Bronchial lymph node (tissue), 1 donor: ENCODE data around the genes FAM114A1 and LIAS.

DNA sequence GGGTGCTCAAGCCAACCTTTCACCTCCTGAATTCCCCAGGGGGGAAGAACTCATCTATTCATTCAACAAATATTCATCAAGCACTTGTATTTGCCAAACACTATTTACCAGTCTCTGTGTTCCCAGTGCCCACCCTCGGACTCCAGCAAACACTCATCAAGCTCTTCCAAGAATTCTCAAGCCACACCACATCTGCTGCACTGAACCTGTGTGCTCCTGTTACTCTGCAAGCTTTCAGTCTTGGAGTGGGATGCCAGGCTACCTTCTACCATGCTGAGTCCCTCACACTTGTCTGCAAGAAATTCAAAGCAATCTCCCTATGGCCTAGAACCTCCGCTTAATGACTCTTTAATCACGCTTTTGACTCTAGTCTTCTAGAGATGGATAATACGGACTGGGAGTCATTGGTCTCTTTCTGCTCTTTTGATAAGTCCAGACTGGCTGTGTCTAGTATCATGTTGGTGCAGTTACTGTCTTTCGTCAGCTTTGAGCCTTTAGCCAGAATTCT lies 21.3 kb upstream of the TLR1 start:
- PRO-cap = no peak

GRCh38 chr4:38867281-38867898 lies at the start of gene FAM114A1:
Gene FAM114A1, plus strand, starts transcription at chr4:38867806.
- PRO-cap = bidirectional peak, plus-strand start at chr4:38867778, minus-strand start at chr4:38867609

GRCh38 chr4:38889171-38889588 lies 21.6 kb downstream of the FAM114A1 start:
- PRO-cap = no peak

- PRO-cap = bidirectional peak, plus-strand start at chr4:39043883, minus-strand start at chr4:39043638; bidirectional peak, plus-strand start at chr4:39044082, minus-strand start at chr4:39044048
These were observed 11.4 kb upstream of the TMEM156 start for GRCh38 chr4:39043444-39044255.

DNA sequence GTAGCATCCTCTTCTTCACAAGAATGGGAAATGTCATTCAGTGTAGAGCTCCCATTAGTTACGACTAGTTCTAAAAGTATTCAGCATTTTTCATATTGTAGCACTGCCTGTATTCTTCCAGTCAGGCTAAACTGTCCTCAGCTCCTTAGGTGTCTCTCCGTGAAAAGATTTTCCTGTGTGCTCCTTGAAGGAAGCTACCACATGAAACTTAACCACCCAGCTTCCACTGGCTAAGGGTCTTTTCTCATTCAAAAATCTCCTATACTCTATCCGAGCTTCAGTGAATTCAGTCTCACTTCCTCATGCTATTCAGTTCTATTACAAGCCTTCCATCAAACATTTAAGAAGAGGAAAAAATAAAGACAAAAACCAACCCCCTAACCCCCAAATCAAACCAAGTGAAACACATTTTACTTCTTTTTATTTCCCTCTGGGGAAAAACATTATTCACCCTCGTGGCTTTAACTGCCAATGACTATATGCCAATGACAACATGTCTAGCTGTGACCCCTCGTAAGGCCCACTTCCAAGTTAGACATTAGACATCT lies 16.2 kb upstream of the WDR19 start:
- PRO-cap = no peak

GRCh38 chr4:39306418-39306731 lies 59.8 kb downstream of the RFC1 start:
- PRO-cap = no peak

- PRO-cap = no peak
These were observed 12.4 kb downstream of the KLB start for GRCh38 chr4:39419101-39419480.

- PRO-cap = no peak
These were observed 8.3 kb downstream of the RPL9 start for GRCh38 chr4:39449975-39451285.

DNA sequence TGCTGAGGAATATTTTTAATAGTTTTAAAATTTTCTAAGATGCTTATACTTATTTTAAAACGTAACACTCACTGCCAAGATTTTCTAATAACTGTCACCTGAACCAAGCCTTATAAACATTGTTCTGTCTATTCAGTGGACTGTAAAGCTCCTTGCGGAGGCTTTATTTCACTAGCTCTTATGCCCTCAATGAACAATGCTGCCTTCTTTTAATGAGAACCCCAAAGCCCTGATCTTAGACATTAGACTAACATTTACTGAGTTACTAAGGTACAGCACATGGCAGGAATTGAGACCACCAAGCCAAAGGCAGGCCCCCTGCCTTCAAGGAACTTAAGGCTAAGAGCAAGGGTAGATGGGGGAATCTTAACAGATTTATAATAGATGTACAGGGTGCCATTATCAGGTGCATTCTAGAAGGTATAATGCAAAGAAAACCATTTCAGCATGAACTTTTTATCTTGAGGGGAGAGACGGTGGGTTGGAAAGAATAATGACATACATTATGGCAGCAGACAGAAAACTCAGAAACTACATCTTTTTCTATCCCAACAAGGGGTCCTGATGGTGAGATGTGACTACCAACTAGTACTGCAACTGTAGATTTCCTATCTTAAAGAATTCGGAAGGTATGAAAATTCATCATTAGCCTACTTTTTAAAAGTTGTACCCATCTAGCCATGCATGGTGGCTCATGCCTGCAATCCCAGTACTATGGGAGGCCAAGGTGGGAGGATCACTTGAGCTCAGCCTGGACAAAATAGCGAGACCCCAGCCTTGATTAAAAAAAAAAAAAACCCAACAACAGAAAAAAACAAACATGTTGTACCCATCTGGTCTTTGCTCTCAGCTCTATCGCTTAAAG lies 1.9 kb downstream of the RPL9 start:
- PRO-cap = no peak

- PRO-cap = bidirectional peak, plus-strand start at chr4:39459058, minus-strand start at chr4:39458902
These were observed at the start of gene LIAS for GRCh38 chr4:39458999-39459146. Gene LIAS, plus strand, starts transcription at chr4:39459056.

GRCh38 chr4:39469241-39470292 lies 10.7 kb downstream of the LIAS start:
- PRO-cap = no peak

- PRO-cap = no peak
These were observed 114.3 kb downstream of the PDS5A start for GRCh38 chr4:39863180-39863990.

DNA sequence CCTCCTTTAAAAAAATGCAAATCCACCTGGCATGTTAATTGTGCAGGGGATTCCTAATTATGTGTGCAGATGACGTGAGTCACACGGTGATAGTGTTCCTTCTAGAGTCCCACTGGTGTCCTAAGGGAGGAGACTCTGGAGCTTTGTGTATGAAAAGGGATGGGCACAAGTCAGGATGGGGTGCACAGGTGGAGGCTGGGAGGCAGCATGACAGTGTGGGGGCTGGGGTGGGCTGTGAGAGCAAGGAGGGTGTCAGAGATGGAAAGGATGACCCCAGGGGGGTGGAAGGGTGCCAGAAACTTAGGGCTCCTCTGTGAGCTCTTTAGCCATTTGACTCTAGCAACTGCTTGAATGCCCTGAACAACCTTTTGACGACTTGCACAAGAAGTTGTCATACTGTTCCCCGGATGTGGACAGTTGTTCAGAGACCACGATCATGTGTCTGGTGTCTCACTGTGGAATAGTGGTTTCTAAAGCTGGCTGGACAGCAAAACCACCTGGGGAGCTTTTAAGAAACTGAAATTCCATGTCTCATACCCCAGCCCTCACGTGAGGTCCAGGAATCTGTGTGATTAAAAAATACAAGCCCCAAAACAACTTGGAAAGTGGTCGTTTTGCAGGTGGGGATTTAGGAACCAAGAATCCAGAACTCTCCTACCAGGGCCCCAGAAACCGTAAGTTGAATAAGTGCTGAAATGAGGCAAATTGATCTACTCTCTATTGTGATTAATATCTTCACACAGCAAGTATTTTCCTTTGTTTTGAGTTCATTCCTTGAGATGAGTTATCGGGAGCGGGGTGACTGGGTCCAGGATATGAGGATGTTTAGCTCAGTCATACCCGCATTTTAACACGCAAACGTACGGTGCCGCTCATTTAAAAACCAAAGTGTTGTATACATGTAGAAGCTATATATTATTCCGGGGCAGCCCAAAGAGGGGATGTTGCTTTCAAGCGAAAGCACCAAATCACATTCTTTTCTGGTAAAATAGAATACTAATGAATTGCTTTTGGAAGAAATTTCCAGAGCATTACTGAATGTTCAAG lies 3.4 kb downstream of the RHOH start:
- PRO-cap = bidirectional peak, plus-strand start at position 466 of the sequence, minus-strand start at position 345 of the sequence; bidirectional peak, plus-strand start outside the sequence, minus-strand start at position 975 of the sequence

GRCh38 chr4:40206038-40206910 lies 9.4 kb downstream of the RHOH start:
- PRO-cap = bidirectional peak, plus-strand start at chr4:40206719, minus-strand start at chr4:40206626

DNA sequence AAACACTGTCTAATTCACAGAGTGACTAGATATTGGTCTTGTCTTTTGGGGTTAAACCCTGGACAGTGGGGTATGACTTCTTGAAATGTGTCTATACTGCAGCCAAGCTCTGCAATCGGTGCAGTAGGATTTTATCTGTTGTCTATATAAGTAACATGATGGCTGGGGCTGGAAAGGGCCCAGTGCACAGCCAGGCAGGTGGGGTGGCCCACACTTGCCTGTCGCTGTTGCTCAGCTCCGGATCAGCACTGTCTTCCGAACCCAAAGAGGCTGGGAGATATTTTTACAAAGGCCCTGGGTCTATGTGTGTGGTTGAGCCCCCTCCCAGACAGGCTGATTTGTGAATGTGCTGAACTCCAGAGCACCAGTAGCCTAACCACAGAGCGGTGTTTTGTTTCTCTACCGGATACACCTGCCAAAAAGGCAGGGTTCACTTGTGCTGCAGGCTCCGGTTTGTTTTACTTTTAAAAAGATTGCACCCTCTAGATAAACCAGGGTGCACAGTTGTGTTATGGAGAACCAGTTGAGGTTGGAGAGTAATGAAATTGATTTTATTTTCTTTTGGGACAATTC lies 33.5 kb upstream of the CHRNA9 start:
- PRO-cap = bidirectional peak, plus-strand start at position 331 of the sequence, minus-strand start at position 250 of the sequence

GRCh38 chr4:40316163-40316732 lies 18.9 kb upstream of the CHRNA9 start:
- PRO-cap = no peak

DNA sequence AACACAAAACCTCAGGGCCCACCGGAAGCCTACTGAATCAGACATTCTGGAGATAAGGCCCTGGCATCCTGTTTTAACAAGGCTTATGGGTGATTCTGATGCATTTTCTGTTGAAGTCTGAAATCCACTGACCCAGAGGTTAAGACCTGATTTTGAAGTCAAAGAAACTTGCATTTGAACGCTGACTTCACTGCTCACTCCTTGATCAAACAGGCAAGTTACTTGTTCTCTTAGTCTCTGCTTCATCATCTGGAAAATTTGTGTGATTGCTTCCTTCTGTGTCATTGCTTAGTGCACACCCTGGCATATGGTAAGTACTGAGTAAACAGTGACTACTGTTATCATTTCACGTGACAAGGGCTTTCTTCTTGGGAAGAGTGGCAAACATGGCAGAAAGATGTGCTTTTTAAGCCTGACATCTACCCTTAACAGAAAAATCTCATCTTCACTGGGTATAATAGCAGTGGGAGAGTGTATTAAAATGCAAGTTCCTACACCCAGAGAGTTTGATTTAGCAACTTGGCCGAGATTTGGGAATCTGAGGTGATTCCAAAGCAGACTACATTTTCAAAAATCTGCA lies 14.7 kb downstream of the CHRNA9 start:
- PRO-cap = no peak

DNA sequence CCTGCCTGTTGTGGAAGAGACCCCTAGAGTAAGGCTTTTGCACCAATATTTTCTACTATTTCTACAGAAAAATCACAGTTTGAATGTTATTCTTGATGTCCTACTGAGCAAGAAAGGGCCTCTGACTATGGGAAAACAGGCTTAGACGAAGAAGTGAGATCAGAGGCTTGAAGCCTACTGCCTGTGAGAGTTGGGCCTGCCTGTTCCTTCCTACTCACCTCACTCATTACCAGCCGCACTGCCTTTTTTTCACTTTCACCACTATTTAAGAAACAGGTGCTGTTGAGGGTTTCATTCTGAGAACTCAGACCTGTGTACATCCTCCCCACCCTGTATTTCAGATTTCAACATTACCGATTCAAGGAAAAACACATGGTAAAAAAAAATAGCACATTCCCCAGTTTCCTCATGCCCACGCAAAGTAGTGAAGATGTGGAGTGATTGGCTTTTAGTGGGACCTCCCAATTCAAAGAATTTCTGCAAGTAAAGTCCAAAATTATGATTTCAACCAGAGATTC lies 98.3 kb downstream of the CHRNA9 start:
- PRO-cap = unidirectional peak, minus-strand start at position 228 of the sequence

DNA sequence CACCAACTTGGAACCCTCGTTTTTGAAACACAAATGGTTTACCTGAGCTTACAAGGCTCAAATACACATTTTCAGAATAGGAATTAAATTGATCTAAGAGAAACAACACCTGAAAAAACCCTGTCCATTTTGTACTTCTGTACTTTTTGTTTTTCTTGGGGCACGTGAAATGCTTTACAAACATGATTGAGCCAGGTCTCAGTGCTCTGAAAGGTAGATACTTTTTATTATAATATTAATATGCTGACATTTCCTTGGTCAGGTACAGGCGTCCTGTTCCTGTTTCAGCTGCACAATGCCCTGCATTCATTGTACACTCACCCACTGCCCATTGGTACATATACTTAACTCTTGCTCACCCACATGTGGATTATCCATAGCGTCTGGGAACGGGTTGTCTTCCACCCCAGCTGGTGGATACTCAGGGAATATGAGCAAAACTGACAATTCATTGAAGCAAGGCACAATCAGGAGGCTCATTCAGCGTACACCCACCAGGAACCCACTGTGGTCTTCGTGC lies 4.4 kb downstream of the RBM47 start:
- PRO-cap = no peak

- PRO-cap = no peak
These were observed 796 bp downstream of the RBM47 start for GRCh38 chr4:40628910-40629226.